SP-49 (cell line): ENCODE results near the gene TGFB2.

DNA sequence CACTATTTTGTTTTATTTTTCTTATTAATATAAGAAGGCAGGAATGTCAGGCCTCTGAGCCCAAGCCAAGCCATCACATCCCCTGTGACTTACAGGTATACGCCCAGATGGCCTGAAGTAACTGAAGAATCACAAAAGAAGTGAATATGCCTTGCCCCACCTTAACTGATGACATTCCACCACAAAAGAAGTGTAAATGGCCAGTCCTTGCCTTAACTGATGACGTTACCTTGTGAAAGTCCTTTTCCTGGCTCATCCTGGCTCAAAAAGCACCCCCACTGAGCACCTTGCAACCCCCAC, 36.2 kb upstream of the VASH2 start:
- PRO-cap: no peak

DNA sequence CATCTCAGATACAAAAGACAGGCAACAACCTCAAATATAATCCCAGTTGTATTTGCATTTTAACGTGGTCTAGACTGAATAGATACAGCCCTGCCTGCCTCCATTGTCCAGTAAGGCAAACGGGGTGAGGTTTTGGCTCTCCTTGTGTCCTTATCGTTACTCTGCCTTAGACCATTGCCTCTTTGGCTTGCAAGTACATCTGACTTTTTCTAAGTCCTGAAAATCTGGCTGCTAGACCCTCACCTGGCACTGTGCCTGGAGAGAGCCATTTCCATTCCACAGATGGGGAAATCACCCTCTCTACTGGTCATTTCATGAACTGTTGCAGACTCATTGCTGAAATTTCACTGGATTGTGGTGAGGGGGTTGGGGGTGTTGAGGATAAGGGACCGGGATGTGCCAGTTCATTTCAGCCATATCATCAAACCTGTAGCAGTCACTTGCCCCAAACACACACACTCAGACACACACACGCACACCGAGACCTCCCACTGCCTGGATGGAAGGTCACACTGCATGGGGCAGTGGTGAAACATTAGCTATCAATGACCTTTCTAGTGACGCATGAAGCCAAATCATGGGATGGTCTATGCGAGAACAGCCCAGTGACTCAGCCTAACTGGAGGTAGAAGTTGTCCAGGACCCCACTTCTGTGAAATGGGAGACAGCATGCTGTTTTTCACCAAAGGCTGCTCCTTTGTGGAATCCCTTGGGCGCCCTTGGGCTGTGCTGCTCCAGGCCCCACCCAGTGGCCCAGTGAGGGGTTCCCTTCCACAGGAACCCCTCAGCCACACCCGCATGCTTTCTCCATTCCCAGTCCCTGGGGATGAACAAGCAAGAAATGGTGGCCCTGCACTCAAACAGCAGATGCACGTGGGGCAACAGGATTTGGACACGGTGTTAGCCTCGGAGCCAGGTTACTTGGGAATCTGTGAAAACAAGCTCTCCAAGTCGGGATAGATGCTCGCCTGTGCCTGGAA, 34.9 kb upstream of the VASH2 start:
- PRO-cap: no peak

DNA sequence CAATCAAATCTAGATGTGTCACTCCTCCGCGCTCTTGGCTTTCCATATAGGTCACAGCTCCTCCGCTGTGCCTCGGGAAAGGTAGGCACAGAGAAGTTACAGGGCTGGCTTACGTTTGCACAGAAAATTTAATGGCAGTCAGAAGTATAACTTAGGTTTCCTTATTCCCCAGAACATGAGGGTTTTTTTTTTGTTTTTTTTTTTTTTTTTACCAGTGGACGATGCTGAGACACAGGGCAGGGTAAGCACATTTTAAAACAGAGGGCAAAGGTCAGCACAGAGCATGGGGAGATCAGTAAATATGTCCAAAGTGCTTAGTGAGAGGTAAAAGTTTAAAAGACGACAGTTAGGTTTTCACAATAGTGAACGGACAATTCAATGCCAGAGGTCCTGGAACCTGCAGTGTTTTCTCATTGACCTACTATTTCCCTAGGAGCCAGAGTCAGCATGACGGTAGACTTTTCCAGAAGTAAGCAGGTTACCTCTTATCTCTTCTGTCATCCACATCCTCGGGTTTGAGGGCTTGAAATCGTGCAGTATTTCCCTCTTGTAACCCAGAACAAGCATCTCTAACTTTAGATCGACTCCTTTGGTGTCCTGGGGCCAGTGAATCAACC, 258.9 kb upstream of the PROX1 start:
- PRO-cap: no peak

- PRO-cap: no peak
These were observed 10.3 kb upstream of the PROX1 start for GRCh38 chr1:213977452-213977972.

GRCh38 chr1:214337356-214338191, 56.6 kb downstream of the SMYD2 start:
- PRO-cap: no peak

GRCh38 chr1:214517017-214517847, 34.2 kb downstream of the PTPN14 start:
- PRO-cap: no peak

GRCh38 chr1:214603873-214604495, 989 bp downstream of the CENPF start:
- PRO-cap: no peak

- PRO-cap: no peak
These were observed 1.3 kb downstream of the KCNK2 start for GRCh38 chr1:215083793-215084194.

DNA sequence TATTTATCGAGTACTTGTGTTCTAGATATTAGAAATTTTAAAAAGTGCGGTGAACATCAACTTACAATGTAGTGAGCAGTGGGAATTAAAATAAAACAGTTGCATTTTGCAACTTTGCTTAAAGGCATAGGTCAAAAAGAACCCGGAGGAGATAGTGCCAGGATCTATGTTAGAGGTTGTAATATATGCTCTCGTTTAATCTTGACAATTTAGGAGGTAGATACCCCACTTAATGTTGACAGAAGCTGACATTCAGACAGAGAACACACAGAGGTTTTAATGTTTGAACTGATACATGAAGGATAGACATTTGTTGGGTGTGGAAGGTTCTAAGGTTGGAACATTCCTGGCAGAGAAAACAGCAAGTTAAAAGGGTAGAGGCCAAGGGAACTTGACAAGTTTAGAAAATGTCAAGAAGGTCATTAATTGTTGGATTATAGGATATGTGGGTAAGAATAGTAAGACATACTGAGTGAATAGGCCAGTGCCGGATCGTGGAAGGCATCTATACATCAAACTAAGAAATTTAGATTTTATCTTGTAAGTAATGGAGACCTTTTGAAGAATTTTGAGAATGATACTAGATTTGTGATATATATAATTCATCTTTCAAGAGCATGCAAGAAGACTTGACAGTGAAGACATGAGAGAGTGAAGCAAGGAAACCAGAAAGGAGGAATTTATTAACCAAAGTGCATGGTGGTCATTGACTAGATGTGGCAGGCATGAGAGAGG, 42.0 kb downstream of the KCTD3 start:
- PRO-cap: no peak

DNA sequence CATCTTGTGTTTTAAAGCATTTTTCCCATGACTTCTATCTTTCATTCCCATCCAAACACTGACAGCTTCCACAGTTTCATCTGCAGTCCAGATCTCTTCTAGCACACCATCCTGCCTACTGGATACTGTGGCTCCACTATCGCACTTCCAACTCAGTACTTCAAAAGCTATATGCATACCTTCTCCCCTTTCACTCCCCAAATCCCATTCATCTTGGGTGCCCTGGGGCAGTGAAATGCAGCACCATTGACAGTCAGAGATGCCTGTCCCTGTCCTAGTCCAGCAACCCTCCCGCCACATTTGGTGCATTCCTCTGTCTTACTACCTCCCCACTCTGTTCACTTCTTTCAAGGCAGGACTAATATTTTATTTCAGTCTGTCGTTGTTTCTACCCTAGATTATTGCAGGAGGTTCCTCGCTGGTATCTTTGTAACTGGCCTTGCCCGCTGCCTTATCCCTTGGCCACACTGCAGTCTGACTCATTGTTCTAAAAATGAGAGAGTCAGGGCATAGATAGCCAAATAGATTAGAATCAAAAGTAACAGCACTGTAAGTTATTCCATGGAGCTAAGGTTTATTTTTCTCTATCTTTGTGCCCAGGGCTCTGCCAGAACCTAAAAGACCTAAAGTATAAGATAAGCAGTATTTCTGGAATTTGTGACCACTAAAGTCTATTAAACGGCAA, 96.7 kb downstream of the ESRRG start:
- PRO-cap: no peak

DNA sequence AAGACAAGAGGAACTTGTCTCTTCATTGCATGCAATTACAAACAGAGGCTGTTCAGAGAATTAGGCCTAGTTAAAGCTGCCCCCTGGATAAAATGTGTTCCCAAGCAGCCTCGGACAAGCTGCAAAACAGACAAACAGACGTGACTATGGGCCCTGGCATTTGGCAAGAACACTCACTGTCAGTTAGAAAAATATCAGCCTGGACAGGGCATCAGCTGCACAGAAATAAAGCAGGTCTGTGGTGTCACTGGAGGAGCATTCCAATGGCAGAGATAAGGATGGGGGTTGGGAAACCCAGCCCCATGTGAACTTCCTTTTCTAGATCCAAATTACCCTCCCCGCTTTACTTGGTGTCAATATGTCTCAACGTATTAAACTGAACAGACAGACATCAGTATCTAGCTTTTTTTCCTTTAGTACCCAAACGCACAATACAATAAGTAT, 177.1 kb downstream of the GPATCH2 start:
- PRO-cap: no peak

DNA sequence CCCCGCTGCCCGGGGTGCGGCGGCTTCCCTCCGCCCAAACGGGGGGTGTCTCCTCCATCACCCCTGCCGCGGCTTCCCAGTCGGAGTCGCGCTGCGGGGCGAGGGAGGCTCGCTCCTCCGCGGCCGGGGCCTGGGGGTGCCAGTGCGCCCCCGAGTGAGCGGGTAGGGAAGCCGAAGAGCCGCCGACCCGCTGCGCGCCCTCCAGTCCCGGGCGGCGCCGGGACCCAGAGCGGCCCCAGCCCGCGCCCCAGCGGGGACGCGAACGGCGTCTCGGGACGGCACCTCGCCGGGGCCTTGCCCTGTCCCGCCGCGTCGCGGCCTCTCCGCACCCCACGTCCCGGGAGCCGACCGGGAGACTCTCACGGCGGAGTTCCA, 120.4 kb upstream of the RRP15 start:
- PRO-cap: no peak

- PRO-cap: unidirectional peak, minus-strand start at chr1:218345987
These were observed at the start of gene TGFB2 for GRCh38 chr1:218345168-218346202. Gene TGFB2, plus strand, starts transcription at chr1:218345336.

DNA sequence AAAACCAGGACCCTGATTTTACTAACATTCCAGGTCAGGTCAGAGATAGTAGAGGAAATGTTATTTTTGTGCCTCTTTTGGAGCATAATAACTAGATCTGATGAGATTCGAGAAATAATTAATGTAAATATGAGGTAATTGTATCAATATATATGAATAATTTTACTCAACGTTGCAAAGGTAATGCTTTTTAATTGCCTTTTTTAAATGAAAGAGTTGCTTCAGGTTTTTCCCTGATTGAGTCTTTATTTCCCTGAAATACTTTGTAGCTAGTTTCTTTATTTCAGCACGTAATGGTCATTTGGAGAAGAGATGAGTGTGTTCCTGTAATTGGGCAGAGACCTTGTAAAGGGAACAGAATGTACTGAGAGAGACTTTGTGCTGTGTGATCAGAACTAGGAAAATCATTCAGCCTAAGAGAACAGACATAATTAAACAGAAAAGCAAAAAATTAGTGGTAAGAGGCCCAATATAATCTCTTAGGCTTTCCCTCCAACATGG, 101.8 kb downstream of the TGFB2 start:
- PRO-cap: no peak

GRCh38 chr1:218463190-218464015, 118.3 kb downstream of the TGFB2 start:
- PRO-cap: no peak

GRCh38 chr1:218712254-218712668, 367.1 kb downstream of the TGFB2 start:
- PRO-cap: no peak

- PRO-cap: no peak
These were observed 128.4 kb upstream of the ZC3H11B start for GRCh38 chr1:219741303-219741715.

DNA sequence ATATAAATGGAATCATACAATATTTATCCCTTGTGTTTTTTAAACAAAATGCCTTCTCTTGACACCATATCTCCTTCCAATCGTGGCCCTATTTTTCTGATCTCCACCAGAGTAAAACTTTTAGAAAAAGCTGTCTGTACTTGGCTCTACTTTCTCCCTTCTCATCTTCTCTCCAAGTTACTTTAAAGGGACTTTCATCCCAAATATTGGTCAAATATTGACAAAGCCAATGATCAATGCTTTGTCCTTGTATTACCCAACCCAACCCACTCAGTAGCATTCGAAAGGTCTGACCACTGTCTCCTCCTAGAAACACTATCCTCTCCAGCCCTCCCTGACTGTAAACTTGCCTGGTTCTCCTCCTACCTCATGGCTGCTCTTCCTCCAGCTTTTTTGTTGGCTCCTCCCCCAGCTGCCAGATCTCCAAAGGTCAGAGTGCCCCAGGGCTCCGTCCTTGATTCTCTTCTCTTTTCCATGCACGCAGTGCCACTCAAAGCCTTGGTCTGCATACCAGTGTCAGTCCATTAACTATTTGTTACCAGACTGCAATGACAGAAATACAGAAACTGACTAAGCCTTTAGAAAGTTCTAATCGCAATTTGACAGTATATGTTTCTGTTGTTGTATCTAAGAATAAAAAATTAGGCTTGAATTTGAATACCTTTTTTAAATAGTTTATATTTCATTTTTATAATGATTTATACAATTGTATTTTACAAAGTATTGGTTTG, 44.4 kb downstream of the SLC30A10 start:
- PRO-cap: no peak

DNA sequence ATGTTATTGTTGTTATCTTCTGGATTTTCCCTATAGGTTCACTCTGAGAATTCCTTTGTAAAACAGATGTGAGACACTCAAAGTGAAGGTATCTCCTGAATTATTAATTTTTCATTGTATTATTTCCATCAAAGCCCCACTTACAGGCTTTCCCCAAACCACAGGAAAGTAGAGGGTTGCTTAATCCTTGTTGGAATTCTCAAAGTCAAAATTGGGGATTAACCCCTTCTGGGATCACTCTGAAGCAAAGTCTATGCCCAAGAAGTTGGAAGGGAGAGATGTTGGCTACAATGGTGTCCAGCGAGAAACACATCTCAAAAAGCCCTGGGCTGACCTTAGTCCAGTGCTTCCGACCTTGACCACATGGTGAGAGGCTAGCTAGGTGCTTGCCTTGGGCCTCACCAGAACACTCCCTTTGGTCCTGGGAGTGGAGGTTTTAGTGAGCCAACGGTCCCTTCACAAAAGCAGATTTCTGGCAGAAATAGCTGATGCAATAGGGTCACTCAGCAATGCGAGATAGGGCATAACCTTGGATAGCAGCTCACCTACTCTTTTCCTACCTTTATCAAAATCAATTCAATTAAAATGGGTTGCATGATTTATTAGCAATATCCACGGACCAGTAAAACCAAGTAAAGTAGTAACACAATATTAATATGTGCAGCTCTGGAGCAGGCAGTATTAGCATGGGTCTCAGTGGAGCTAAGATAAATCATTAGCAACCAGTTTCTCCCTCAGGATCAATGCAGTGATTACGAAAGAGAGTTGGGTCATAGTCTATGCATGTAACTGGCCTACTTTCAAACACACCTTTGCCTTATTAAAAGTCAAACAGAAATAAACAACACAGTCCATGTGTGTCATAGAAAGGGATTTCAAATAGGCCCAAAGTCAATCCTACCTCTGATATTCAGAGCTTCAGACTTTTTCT, 2.0 kb downstream of the SLC30A10 start:
- PRO-cap: no peak

- PRO-cap: no peak
These were observed 405 bp upstream of the RAB3GAP2 start for GRCh38 chr1:220272736-220272979.